Cerebellum (tissue), 5 donors: ENCODE measurements around a stretch of chr14.

- PRO-cap, 3 experiments, result no peak in any of the 3 experiments
- RAMPAGE, long total RNA, result no peak
Measured at GRCh38 chr14:35050439-35051115, 4.5 kb downstream of the FAM177A1 start.

DNA sequence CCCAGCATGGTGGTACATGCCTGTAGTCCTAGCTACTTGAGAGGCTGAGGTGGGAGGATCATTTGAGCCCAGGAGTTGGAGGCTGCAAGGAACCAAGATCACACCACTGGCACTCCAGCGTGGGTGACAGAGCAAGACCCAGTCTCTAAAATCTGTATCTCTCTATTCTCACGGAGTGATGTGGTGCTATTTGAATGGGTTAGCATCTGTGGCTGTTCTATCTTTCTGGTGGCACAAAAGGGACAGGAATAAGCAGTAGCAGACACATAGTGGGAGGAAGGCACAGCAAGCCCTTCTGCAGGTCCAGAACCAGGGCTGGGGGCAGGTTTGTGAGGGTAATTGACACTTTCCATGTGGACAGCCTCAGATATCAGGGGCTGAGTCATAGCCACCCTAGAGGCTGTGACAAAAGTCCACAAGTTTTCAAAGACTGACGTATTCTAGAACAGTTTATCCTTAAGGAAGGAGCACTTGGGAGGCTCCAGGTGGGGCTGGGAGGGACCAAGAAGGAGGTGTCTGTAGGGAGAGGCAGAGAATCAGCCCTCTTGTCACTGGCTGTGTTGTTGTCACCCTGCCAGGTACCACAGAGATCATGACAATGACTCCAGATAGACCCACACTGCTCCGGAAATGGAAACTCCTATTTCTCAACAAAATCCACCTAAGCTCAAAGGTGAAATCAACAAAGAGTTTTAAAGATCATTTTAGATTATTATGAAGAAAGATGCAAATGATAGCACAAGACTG, 48.6 kb downstream of the NFKBIA start:
- PRO-cap, 3 experiments, result no peak in any of the 3 experiments
- RAMPAGE, long total RNA, result no peak

DNA sequence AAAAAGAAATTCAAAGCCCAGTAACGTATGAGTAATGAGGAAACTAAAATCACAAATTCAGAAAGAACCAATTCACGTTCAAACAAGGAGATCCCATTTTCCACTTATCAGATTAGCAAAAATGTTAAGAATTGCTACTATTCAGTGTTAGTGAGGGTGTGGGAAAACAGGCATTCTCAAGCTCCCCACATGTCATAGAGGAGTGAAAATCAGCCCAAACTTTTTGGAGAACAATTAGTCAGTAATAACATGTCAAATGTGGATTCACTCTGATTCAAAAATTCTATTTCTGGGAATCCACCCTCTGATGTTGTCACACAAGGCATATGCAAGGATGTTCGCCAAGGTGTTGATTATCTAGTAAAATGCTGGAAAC, 48.0 kb downstream of the NFKBIA start:
- PRO-cap, 3 experiments, result no peak in any of the 3 experiments
- RAMPAGE, long total RNA, result no peak

DNA sequence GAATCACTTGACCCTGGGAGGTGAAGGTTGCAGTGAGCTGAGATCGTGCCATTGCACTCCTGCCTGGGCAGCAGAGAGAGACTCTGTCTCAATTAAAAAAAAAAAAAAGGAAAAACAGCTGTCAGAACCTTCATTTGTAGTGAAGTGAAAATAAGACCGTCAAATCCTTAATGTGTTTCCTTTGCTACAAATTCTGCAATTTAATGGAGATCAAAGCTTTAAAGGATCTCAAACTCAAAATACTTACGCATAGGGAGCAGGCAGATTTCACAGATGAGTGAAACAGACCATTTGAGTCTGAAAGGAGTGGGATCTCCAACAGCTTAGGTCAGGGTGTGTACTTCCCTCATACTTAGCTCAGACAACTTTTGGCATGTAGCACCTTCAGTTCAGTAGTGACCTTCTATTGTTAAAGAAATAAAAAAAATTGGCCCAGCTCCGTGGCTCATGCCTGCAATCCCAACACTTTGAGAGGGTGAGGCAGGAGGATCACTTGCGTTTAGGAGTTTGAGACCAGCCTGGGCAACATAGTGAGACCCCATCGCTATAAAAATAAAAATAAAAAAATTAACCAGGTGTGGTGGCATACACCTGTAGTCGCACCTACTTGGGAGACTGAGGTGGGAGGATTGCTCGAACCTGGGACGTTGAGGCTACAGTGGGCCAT, 4.5 kb upstream of the NFKBIA start:
- PRO-cap, 3 experiments, result no peak in any of the 3 experiments
- RAMPAGE, long total RNA, result no peak

DNA sequence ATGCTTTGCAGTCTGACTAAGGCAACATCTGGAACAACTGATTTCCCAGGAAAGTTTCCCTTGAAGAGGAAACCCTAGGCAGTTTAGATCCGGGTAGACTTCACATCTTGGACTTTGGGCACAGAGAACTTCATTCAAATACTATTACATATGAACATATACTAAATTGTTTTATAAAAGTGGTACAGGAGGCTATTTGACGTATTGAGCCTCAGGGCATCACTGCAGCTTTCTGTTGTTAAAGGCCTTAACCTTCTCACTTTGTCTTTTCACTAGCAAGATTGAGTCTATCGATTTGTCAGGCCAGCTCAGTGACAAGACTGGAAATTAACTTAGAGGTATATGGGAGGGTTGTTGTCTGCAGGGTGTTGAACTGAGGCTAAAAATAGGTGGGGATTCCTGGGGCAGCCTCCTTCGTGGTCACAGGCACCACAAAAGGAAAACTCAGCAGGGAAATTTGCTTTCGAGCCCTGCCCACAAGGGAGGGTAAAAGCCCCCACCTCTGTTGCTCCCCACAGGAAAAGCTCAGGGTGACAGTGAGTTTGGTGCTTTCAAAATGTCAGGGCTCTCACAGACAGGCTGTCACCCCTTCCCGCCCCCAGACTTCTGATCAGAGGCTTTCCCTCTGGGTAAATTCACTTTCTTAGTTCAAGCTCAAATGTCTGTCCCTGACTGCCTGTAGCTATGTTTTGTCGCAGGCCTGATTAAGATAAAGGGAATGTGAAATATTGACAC, 11.5 kb upstream of the NFKBIA start:
- PRO-cap, 3 experiments, result no peak in any of the 3 experiments
- RAMPAGE, long total RNA, result no peak

GRCh38 chr14:36279851-36280246, 40.6 kb downstream of the MBIP start:
- PRO-cap, 3 experiments, result no peak in any of the 3 experiments
- RAMPAGE, long total RNA, result no peak

- PRO-cap, 3 experiments, result no peak in any of the 3 experiments
- RAMPAGE, long total RNA, result no peak
Measured at GRCh38 chr14:36305771-36306339, 14.6 kb downstream of the MBIP start.

GRCh38 chr14:36516659-36517040, 3.4 kb downstream of the NKX2-1 start:
- PRO-cap, 3 experiments, result no peak in any of the 3 experiments
- RAMPAGE, long total RNA, result no peak

- PRO-cap, 3 experiments, result no peak in any of the 3 experiments
- RAMPAGE, long total RNA, result no peak
Measured at GRCh38 chr14:36521380-36522177, 1.5 kb upstream of the NKX2-1 start.

- PRO-cap, 3 experiments, result no peak in any of the 3 experiments
- RAMPAGE, long total RNA, result no peak
Measured at GRCh38 chr14:37466495-37466876, 128.6 kb downstream of the FOXA1 start.

- PRO-cap, 3 experiments, result no peak in any of the 3 experiments
- RAMPAGE, long total RNA, result no peak
Measured at GRCh38 chr14:37865257-37865607, 269.8 kb downstream of the TTC6 start.

DNA sequence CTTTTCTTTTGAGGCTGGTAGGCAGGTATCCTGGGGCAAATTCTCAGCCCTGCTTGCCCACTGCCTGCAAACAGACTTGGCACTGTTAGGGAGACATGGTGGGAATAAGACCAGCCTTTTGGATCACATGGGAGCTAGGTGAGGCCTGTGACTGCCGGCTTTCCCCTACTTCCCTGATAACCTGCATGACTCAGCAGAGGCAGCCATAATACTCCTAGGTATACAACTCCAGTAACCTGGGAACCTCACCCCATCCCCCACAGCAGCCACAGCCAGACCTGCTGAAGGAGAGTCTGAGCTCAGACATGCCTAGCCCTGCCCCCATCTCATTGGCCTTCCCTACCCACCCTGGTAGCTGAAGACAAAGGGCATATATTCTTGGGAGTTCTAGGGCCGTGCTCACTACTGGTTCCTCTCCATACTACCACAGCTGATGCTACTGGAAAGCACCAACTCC, 170.7 kb downstream of the SEC23A start:
- PRO-cap, 3 experiments, result no peak in any of the 3 experiments
- RAMPAGE, long total RNA, result no peak

- PRO-cap, 3 experiments, result no peak in any of the 3 experiments
- RAMPAGE, long total RNA, result no peak
Measured at GRCh38 chr14:39177041-39177788, 2.2 kb downstream of the PNN start.

GRCh38 chr14:39268235-39268673, 34.5 kb downstream of the MIA2 start:
- PRO-cap, 3 experiments, result no peak in any of the 3 experiments
- RAMPAGE, long total RNA, result no peak

DNA sequence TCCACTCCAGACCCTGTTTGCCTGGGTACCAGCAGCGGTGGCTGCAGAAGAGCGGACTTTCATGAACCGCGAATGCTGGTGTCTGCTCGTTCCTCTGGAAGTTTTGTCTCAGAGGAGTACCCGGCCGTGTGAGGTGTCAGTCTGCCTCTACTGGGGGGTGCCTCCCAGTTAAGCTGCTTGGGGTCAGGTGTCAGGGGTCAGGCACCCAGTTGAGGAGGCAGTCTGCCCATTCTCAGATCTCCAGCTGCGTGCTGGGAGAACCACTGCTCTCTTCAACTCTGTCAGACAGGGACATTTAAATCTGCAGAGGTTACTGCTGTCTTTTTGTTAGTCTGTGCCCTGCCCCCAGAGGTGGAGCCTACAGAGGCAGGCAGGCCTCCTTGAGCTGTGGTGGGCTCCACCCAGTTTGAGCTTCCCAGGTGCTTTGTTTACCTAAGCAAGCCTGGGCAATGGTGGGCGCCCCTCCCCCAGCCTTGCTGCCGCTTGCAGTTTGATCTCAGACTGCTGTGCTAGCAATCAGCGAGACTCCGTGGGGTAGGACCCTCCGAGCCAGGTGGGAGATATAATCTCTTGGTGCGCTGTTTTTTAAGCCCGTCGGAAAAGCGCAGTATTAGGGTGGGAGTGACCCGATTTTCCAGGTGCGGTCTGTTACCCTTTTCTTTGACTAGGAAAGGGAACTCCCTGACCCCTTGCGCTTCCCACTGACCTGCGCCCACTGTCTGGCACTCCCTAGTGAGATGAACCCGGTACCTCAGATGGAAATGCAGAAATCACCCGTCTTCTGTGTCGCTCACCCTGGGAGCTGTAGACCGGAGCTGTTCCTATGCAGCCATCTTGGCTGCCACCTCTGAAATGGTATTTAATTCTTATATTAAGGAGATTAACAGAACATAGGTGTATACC, 304.4 kb downstream of the LRFN5 start:
- PRO-cap, 3 experiments, result no peak in any of the 3 experiments
- RAMPAGE, long total RNA, result no peak

DNA sequence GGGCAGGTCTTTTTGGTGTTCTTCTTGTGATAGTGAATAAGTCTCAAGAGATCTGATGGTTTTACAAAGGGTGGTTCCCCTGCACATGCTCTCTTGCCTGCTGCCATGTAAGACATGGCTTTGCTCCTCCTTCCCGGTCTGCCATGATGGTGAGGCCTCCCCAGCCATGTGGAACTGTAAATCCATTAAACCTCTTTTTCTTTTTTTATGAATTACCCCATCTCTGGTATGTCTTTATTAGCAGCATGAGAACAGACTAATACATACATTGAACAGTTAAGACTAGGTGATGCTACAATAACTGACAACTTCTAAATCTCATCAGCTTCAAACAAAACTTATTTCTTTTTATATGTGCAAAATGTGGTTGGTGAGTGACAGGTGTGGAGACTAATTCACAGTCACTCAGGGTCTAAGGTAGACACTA, 314.1 kb downstream of the FSCB start:
- PRO-cap, 3 experiments, result no peak in any of the 3 experiments
- RAMPAGE, long total RNA, result no peak

DNA sequence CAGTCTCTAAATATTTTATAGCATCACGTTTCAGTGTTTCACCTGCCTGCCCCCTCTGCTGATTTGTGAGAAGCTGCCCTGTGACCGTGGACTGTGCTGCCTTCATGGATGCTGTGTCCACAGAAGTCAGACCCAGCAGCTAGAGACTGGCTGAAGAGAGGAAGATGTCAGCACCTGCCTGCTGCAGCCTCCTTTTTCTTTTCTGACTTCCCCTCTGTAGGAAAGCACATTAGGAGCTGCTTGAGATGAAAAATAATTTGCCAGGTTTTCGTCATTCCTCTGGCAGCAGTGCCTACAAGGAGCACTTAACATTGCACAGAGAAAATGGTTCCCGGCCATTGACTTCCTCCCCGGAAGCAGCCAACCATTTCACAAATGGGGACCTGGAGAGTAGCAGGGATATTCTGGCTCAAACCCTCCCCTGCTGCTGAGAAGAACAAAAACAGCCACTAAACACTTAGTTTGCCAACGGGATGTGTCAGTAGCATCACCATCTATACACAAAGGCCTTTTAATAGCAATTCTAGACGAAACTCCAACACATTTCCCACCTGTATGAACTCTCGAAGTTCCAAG, 184.6 kb upstream of the C14orf28 start:
- PRO-cap, 3 experiments, result no peak in any of the 3 experiments
- RAMPAGE, long total RNA, result no peak

DNA sequence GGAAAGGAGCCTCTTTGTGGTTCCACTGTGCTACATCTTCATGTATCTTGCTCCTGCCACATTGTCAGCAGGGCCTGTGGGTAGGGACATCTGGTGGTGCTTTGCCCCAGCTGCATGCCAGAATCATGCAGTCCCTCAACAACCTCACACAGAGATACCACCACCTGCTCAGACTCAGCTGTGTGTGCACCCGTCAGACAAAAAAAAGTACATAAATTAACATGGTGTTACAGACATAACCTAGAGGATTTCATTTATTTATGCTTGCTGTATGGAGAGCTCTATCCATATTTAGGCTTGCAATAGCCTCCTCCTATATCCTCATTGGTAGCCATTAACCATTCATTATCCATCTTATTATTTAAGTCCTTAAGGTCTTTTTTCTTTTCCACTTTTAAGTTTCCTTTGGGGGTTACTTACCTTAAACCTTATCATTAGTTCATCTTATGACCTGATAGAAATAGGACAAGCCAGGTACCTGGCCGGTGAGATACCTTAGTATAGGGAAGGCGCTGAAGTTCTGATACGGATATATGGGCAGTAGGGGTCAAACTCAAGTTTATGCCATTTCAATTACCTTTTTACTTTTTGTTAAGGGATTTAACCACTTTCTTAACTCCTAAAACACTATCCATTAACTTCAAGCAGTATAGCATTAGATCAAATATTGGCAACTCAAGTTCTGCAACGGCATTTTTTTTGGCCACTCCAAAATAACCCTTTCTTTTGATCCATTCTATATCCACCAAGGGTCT, 50.8 kb downstream of the MIS18BP1 start:
- PRO-cap, 3 experiments, result no peak in any of the 3 experiments
- RAMPAGE, long total RNA, result no peak

DNA sequence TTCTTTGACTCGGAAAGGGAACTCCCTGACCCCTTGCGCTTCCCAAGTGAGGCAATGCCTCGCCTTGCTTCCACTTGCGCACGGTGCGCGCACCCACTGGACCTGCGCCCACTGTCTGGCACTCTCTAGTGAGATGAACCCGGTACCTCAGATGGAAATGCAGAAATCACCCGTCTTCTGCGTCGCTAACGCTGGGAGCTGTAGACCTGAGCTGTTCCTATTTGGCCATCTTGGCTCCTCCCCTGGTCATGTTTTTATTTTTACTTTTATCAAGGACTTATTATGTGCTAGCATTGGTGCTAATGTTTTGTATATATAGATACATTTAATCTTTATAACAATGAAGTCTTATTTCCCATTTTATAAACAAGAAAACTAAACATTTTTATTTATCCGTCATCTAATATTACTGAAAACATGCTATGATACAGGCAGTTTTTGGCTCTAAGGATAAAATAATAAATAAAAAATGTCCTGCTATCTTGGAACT, 636.1 kb upstream of the MIS18BP1 start:
- PRO-cap, 3 experiments, result no peak in any of the 3 experiments
- RAMPAGE, long total RNA, result no peak

DNA sequence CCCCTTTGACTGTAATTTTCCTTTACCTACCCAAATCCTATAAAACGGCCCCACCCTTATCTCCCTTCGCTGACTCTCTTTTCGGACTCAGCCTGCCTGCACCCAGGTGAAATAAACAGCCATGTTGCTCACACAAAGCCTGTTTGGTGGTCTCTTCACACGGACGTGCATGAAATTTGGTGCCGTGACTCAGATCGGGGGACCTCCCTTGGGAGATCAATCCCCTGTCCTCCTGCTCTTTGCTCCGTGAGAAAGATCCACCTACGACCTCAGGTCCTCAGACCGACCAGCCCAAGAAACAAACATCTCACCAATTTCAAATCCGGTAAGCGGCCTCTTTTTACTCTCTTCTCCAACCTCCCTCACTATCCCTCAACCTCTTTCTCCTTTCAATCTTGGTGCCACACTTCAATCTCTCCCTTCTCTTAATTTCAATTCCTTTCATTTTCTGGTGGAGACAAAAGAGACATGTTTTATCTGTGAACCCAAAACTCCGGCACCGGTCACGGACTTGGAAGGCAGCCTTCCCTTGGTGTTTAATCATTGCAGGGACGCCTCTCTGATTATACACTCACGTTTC, 453.0 kb upstream of the RPL10L start:
- PRO-cap, 3 experiments, result no peak in any of the 3 experiments
- RAMPAGE, long total RNA, result no peak